ENCODE results near the gene ARAP3.

DNA sequence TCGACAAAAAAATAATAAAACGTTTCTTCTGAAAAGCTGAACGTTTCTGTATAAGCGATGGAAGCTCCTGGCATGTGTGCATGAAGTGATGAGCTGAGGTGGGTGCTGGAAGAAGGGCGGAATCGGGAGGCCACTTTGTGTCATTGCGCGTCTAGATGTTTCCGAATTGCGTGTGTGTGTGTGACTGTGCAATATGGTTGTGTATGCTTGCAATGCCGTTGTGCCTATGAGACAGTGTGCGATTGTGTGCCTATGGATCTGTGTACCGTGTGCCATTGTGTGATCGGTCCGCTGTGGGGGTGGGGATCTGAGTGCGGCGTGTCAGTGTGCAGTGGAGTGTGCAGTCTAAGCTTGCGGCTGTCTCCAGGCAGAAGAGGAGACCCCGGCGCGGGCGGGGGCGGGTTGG lies 24.1 kb downstream of the PCDHGC5 start:
- PRO-cap: no peak
- CAGE, long polyA plus RNA: no peak

- PRO-cap: no peak
- CAGE, long polyA plus RNA: no peak
These were observed 40.2 kb downstream of the PCDHGC5 start for GRCh38 chr5:141529079-141529494.

GRCh38 chr5:141590822-141591516 lies 27.8 kb downstream of the DIAPH1 start:
- PRO-cap: no peak
- CAGE, long polyA plus RNA: no peak

GRCh38 chr5:141615970-141616641 lies 2.7 kb downstream of the DIAPH1 start:
- PRO-cap: no peak
- CAGE, long polyA plus RNA: no peak

DNA sequence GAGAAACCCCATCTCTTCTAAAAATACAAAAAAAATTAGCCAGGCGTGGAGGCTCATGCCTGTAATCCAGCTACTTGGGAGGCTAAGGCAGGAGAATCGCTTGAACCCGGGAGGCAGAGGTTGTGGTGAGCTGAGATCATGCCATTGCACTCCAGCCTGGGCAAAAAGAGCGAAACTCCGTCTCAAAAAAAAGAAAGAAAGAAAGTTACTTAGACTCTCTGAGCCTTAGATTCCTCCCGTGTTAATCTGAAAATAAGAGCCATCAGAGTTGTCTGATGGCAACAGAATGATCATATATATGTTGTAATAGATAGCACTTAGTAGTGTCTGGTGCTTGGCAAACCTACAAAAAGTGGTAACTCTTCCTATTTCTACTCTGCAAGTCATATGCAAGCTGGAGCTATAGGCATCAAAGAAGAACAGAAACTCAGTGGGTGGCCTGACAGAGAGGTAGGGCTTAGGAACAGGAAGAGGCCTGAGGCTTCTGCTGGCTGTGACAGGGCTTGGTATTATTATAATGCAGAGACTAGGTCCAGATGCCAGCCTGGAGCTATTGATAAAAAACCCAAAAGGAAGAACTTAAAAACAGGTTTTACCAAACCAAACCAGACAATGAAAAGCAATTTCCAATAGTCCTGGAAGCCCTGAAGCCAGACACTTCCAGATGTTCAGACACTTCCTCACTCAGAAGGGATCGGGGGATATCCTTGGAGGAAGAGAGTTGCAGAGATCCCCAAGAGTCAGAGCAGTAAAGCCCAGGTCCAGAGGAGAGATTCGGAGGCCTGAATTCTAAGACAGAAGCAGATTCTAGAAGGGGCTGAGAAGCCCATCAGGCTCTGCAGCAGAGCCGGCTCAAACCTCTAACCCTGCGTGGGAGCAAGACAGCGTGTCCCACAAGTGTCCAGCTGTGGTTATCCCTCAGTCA lies 4.4 kb upstream of the DIAPH1 start:
- PRO-cap: bidirectional peak, plus-strand start at position 509 of the sequence, minus-strand start at position 351 of the sequence
- CAGE, long polyA plus RNA: no peak

DNA sequence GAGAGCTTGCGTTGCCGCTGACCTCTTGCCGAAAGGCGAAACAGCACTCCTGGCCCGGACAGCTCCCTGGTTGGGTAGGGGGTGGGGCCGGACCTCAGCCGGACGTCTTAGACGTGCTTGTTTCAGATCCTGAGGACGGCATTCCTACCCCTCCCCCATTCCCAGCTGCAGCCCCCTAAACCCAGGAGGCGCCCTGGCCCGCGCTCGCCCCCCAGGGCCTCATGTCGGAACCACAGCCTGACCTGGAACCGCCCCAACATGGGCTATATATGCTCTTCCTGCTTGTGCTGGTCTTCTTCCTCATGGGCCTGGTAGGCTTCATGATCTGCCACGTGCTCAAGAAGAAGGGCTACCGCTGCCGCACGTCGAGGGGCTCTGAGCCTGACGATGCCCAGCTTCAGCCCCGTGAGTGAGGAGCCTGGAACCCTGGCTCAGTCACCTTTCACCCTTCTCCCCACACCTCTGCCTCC lies 1.2 kb downstream of the RELL2 start:
- PRO-cap: no peak
- CAGE, long polyA plus RNA: no peak

DNA sequence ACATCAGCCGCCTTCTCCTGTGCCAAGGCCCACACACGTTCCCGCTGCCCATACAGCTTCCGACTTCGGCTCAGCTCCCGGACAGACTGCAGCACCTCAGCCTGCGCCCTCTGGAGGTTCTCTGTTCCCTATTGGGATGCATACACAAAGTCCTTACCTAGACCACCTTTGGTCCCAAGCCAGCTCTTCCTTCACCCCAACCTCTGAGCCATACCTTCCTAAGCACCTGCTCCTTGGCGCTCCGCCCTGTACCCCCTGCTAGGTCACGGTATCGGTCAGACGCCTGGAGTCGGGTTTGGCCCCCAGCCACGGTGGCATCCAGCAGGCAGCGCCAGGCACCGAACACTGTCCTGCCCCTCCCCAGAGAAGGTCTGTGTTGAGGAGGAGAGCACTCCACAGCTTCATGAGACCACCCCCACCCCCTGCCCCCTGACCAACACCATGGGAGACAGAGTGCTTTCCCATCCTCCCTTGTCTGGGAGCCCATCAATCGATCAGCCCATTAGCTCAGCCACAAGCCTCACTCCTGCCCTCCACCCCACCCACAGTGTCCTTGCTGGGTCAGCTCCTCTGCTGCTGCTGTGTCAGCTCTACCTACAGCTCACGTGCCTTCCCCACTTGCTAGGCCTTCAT lies 1.9 kb downstream of the FCHSD1 start:
- PRO-cap: no peak
- CAGE, long polyA plus RNA: no peak

DNA sequence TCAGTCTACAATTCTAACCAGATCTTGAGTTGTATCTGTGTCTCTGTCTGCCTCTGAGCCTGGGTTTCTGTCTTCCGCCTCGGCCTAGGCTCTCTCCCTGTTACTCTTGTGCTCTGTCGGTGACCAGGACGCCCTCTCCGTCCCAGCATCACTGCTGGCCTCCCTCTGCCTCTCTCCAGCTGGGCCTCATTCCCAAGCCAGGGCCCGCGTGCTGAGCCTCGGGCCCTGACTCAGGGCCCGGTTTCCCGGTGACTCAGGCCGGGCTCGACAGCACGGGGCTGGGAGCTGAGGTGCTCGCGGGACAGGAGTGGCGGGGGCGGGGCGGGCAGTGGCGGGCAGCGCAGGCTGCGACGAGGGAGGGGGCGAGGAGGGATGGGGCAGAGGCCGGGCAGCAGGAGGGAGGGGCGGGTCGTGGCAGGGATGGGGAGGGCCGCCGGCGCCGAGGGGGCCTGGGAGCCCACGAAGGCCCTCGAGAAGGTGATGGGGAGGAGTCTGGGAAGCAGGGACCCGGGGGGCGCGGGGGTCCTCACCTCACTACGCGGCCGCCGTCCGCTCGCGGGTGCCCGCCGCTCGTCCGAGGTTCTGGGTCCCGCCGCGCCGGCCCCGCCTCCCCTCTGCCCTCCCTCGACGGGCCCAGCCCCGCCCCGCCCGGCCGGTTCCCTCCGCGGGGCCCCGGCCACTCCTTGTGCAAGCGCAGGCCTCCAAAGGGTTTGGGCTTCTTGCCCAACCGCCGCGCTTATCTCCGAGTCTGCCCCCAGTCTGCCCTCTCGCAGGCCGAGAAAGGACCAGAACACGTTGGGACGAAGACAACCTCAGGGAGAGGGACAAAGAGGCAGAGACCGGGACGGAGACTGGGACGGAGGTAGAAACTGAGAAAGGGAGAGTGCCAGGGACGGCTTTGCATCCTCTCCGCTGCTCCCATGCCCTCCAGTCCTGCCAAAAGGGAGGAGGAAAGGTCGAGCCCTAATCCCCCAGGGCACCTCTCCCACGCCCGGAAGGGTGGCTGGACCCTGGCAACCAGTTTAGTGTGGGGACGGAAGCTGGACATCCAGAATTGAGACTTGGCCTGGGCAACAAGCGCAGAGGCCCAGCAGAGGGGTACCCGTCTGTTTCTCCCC lies at the start of gene ARAP3:
ARAP3 (minus strand) TSS at position 588 of the 1,118 bp plus-strand sequence.
- PRO-cap: no peak
- CAGE, long polyA plus RNA: no peak

DNA sequence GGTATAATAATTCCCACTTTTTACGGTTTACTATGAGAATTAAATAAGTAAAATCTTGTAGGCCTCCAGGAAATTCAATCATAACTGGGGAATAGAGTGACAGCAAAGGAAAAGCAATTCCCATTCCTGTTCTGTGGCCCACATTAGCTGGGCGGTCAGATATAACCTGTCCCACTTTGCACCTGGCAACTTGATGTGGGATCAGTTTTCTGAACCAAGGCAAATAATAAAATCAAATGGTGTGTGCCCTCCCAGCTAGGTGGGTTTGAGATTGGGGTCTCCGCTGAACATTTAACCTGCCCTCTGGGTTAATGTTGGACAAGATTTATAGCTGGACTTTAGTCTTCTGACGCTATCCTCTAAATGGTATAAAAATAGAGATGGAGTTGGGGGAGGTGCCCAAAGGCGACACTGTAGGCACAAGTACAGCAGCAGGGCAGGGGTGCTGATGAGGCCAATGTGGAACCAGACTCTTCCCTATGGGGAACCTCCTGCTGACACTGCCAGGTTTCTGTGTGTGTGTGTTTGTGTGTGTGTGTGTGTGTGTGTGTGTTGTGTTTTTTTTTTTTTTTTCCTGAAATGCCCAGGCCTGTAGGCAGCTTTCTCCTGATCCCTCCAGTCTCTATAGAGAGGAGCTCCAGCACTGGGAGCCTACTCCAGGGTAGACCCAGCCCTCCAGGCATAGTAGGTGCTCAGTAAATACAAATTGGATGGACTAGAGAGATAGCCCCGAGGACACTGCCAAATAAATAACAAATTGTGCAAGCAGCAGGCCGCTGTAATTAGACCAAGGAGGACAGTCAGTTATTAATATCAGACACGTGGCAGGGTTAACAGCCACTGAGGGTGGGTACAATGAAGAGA lies 37.9 kb downstream of the PCDH1 start:
- PRO-cap: no peak
- CAGE, long polyA plus RNA: no peak

- PRO-cap: no peak
- CAGE, long polyA plus RNA: no peak
These were observed 29.3 kb downstream of the PCDH1 start for GRCh38 chr5:141848960-141849249.

- PRO-cap: no peak
- CAGE, long polyA plus RNA: no peak
These were observed 21.0 kb downstream of the PCDH1 start for GRCh38 chr5:141856954-141857807.

DNA sequence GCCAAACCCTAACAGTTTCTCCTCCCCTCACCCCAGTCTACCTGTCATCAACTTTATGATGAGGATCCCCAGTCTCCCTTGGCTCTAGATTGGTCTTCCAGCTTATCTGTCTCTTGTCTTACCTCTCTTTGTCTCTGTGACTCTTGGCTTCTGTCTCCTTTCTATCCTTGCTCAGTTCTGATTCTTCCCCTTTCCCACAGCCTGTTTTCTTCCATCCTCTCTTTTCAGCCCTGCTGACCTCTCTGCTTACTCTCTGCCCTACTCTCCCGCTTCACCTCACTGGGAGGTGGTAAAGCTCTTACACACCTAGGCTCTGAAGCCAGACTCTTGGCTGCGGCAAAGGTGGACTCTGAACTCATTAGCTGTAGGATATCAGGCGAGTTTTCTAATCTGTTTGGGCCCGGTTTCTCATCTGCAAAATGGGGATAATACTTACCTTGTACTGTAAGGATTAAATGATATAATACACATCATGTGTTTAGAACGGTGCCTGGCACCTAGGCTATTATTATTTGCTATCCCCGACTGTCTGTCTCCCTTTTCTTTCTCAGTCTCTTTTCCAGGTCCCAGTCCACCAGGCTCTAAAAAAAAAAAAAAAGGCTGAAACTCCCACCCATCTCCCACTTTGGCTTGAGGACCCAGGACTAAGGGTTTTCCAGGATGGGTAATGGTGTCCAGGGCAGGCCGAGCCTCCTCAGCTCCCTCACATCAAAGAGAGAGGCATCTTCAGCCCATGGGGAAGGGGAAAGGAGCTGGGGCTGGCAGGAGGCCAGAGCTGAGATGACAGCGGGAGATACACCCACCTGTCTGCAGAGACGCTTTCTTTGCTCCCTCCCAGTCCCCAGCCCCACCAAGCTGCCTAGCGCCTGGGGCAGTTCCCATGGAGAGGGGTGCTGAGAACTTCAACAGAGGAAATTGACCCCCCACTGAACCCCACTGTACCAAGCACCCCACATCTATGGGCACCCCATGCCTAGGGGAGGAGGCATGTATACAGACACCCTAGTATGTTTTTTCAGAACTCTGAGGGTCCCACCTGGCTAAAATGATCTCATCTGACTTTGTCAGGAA lies 10.8 kb downstream of the PCDH1 start:
- PRO-cap: no peak
- CAGE, long polyA plus RNA: no peak

DNA sequence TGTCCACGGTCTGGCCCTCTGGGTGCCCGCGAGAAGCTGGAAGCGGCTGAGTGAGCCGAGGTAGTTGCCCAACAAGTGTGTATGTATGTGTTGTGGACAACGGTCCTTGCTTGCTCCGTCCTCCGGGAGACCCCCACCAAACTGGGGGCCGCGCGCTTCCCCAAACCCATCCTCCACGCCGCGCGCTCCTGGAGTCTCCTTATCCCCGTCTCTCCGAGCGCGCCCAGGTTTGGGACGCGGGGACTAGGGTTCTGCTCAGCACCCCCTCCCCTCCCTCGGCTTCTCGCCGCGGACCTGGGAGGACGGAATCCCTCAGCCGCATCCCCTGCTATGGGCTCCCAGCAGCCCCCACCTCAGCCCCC lies 493 bp downstream of the PCDH1 start:
- PRO-cap: no peak
- CAGE, long polyA plus RNA: no peak

- PRO-cap: no peak
- CAGE, long polyA plus RNA: no peak
These were observed 2.9 kb upstream of the PCDH1 start for GRCh38 chr5:141880803-141881882.

- PRO-cap: no peak
- CAGE, long polyA plus RNA: no peak
These were observed 1.5 kb downstream of the NDFIP1 start for GRCh38 chr5:142110036-142110610.

GRCh38 chr5:142315826-142316268 lies 9.0 kb downstream of the SPRY4 start:
- PRO-cap: no peak
- CAGE, long polyA plus RNA: no peak

DNA sequence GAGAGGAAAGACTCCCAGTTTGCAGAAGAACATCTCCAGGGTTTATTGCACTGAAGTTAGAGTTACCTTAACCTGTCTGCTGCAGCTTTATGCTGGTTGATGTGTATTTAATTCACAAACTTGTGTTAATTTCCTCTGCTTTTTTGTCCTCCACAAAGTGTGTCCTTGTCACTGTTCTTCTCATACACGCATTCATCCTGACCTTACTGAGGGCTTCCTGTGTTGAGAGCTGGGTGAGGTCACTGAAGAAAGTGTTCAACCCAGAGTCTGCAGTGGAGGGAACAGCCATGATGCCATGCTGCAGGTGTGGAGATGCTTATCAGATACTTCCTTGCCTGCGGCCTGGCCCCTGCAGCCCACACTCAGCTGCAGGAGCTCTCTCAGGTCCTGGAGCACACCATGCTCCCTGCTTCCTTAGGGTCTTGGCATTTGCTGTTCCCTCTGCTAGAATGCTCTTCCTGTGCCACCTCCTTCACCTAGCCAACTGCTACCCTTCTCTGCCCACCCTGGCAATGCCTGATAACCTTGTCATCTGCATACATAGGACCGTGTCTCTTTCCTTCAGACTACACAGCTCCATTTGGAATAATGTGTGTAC lies 108.1 kb upstream of the SPRY4 start:
- PRO-cap: no peak
- CAGE, long polyA plus RNA: no peak

DNA sequence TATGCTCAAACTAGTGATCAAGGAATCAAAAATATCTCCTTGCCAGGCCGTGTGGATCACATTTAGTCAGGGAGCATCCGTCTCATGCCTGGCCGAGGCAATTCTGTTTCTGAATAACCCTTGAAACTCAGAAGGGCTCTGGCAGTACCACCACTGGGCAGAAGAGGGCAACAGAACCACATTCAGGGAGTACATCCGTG lies 74.9 kb downstream of the FGF1 start:
- PRO-cap: no peak
- CAGE, long polyA plus RNA: no peak

DNA sequence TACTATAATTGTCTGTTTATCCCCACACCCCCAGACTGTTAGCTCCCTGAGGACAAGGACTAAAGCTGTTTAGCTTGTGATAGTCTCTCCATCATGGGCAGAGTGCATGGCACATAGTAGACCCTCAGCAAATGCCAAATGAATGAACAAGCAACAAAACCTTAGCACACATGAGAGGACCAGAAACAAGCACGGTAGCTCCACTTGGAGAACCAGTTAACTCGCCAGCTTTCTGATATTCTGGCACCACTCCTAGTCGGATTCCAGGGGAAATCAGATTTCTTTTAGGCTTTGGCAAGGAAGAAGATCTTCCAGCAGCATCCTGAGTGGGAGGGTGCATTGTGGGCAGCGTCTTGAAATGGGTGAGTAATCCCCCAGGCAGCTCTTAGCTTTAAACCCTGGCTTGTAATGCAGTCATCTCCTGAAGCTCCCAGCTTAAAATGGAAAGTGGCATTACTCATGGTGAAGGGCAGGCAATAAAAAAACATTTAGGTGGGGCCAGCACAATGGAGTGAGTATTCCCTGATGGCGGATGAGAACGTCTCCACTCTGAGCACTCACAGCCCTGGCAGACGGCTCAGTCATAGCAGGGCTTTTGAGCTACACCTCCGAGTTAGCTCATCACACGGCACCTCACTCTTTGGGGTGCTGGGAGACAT lies 41.1 kb downstream of the FGF1 start:
- PRO-cap: no peak
- CAGE, long polyA plus RNA: no peak

DNA sequence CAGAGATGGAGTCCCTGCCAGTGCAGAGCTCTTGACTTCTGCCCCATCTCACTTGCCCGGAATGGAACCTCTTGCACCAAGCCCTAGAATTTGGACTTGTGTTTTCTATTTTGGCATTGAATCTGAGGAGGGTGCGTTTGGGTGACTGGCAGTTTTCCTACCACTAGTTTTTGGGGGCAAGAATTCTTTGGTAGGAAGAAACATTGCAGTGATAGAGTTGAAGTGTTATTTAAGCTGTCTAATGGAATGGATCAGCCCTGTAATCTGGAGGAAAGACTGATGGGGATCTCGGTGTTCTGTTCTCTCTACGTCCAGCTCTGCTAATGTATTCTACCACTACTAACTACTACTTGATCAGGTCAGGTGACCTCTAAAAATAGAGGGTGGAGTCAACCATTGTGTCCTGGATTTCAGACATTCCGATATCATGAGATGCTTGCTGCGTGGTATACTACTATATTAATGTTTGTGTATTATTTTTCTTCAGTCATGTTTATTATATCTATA lies 2.6 kb downstream of the ARHGAP26 start:
- PRO-cap: no peak
- CAGE, long polyA plus RNA: no peak

All from B cell (primary cell).